AG09319 (cell line): Measurements from ENCODE around the genes ZCCHC7, ALDH1B1 and FAM240B.

DNA sequence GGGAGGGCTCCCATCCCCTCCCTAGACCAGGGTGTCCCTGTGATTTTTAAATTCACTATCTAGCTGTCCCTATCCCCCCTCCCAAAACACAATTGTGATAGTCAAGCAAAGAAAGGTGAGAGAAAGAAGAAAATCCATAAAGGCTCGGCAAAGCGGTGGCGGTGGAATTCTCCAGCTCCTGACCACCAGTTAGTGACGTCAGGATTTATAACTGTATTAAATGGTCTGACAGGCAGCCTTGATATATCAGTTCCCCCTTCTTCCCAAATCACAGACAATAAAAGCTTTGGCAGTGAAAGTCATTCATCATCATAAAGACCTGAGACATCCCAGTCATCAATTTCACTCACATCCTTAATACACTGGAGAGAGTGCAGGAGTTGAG is 132.1 kb downstream of the PAX5 start:
- RRBS: no CpG with 5 or more reads among the region's 4 CpGs

- RRBS: 6% methylated on average over 13 of the region's 57 CpGs
Measured at GRCh38 chr9:37002466-37002985, 31.5 kb downstream of the PAX5 start.

GRCh38 chr9:37029206-37029564 is 4.9 kb downstream of the PAX5 start:
- RRBS: 7% methylated on average over 6 of the region's 18 CpGs

DNA sequence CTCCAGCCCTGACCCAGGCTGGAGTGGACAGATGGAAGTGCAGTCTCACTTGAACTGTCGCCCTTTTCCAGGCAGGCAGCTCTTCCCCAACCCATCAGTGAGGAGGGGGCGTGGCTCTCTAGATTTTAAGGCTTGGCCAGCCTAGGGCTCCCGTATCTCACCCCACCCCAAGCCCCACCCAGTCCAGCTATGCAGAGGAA is 2.2 kb downstream of the PAX5 start:
- RRBS: no CpG with 5 or more reads among the region's 3 CpGs

- RRBS: 2% methylated on average over 7 of the region's 81 CpGs
Measured at GRCh38 chr9:37079640-37080900, 40.3 kb upstream of the ZCCHC7 start.

- RRBS: under 1% methylated on average over 15 of the region's 83 CpGs
Measured at GRCh38 chr9:37120220-37121370, at the start of gene ZCCHC7. Gene ZCCHC7, plus strand, starts transcription at chr9:37120574.

DNA sequence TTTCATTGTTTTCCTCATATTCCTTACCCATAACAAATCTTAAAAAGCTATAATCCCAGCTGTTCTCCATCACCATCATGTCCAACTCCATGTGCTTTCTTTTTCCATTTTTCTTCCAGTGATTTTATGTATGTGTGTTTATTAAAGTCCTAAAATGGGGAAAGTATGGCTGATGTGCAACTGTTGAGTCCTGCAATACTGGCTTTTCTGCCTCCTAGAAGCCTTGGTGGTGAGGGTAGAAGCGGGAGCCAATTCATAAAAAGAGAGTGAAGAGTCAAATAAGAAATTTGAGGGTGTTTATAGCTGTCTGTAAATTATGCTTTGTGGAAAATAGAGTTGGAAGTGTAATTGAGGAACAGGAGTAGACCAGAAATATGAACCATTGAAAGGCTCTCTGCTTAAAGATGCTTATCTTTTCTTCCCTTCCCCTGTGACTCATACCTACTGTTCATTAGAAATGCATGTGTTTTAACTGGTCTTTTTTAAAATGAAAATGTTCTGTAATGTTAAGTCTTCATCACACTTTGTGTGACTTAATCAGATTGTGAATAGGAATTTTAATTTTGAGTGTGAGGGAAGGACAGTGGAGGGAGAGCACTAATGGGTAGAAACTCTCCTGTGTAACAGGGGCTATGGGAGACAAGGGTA is 80.2 kb downstream of the ZCCHC7 start:
- RRBS: no CpG with 5 or more reads among the region's 1 CpG

DNA sequence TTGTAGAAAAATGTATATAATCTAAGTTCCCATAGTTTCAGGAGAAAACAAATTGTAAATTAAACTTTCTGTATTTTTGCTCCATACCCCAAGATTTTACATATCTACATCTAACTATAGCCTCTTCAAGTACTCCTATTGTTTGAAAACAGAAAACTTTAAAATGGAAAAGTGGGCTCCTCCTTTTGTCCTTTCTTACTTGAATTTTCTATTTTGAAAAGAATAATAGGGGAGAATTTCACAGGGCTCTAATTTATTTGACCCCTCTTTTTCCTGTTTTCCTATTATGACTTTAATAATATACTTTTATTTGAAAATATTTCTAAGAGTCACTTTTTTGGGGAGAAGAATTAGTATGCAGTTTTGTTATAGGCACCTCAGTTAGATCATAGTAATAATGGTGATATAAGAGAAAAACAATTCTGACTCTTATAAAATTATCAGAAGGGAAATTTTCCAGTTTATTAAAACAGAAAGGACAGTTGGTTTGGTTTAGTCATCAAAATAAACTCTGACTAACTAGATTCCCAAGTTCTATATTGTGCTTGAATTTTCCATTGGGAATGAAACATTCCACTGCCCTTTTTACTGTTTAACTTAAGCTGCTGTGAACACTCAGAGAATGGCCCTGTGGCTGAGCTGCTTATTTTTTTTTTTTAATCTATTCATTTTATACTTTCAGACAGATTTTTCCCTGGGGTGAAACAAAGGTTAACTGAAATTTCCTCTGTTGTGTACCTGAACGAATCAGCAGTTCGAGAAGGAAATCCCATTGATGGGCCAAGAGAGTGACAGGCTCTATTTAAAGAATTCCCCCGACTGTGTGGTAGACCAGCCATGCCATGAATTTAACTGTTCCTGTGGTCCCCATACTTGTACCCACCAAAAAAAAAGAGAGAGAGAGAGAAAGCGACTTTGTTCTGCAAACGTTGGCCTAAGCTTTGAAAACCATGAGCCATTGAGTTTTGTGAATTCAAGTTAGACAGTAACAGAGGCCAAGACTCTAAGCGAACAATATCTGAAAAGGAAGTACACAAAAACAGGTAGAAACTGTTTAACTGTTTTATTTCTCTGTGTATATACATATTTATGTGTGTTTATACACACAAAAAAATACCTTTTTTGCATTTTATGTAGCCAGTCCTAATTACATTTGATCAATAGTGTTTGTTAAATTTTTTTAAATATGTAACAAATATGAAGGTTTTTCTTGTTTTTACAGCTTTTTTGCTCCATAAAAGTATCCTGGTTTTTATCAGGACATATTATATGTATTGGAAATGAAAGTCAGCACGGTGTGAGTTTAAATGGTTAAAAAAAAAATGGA is 138.7 kb upstream of the GRHPR start:
- RRBS: no CpG with 5 or more reads among the region's 7 CpGs

DNA sequence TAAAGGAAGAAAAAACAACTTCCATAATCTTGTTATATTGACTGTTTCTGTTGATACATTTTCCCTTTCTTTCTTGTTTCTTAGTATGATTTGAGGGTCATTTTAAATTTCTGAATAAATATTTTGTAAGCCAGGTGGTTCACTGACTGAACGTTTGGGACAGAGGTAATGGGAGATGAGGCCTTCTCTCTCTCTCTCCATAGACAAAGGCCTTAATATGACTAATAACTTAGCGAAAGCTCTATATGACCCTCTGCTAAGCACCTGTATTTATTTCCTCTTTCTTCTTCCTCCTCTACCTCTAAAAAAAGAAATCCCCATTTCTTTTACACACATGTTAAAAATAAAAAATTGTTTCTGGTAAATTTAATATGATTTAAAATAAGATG is 128.9 kb upstream of the GRHPR start:
- RRBS: no CpG with 5 or more reads among the region's 2 CpGs

- RRBS: no CpG with 5 or more reads among the region's 8 CpGs
Measured at GRCh38 chr9:37424117-37424510, 1.6 kb downstream of the GRHPR start.

GRCh38 chr9:37902632-37903090 is 1.3 kb downstream of the SLC25A51 start:
- RRBS: no CpG with 5 or more reads among the region's 4 CpGs

- RRBS: no CpG with 5 or more reads among the region's 4 CpGs
Measured at GRCh38 chr9:37927875-37928300, 24.0 kb upstream of the SLC25A51 start.

- RRBS: no CpG with 5 or more reads among the region's 8 CpGs
Measured at GRCh38 chr9:38023625-38024266, 45.3 kb downstream of the SHB start.

DNA sequence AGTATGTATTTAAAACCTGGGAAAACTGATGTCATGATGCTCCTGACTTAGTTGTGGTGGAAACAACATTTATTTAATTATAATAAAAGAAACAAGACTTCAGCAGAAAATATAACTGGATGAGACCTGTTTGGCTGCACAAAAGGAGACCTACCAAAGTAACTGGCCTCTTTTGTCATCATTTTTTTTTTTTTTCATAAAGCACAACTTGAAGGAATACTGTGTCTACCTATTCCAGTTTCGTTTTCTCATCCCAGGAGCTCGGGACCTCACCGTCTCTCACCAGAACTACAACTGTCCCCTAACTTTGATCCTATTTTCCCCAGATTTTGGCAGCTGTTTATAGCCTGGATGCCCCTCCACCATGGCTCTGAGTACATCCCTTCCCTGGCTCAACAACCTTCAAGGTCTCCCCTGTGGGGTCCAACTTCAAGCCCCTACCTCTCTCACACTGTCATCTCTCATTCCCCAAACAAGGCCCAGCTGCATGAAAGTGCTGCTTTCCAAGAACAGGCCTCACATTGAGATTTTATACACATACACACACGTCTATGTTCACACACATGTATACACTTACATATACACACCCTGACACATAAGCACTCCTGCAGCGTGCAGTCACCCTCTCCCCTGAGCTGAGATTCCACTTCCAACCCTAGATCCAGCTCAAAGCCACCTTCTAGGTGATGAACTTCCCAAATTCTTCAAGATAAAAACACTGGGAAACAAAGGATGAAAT is 4.9 kb downstream of the SHB start:
- RRBS: no CpG with 5 or more reads among the region's 5 CpGs

DNA sequence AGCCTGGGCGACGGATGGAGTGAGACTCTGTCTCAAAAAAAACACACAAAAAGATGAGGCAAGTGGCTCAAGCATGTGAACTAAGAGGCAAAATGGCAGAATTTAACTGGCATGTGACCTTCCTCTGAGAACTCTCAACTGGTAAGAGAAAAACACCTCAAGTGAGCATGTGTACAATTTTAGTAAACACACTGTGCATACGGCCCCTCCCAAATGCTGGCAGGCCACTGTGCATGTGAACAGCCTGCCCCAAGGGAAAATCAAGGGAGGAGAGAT is 126.5 kb upstream of the SHB start:
- RRBS: no CpG with 5 or more reads among the region's 3 CpGs

DNA sequence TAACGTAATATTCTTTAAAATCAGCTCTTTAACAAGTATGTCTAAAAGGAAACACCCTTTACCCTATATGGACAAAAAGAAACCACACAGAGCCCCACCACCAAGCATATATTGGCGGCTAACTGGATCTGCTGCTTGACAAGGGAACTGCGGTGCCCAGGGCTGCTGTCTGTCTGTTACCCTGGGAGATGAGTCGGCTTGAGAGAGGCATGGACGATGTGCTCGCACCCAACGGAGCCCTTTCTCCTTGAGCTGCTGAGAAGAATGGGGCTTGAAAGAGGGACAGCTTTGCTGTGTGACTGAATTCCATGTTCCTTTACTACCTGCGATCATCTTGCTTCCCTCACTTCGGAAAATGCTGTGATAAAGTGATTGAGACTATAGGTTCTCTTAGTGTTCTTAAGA is 158.7 kb upstream of the SHB start:
- RRBS: no CpG with 5 or more reads among the region's 9 CpGs

- RRBS: 1% methylated on average over 14 of the region's 66 CpGs
Measured at GRCh38 chr9:38392196-38393319, at the start of gene ALDH1B1. Gene ALDH1B1, plus strand, starts transcription at chr9:38392702.

- RRBS: 4% methylated on average over 4 of the region's 73 CpGs
Measured at GRCh38 chr9:38621839-38622916, 1.8 kb upstream of the ANKRD18A start.

DNA sequence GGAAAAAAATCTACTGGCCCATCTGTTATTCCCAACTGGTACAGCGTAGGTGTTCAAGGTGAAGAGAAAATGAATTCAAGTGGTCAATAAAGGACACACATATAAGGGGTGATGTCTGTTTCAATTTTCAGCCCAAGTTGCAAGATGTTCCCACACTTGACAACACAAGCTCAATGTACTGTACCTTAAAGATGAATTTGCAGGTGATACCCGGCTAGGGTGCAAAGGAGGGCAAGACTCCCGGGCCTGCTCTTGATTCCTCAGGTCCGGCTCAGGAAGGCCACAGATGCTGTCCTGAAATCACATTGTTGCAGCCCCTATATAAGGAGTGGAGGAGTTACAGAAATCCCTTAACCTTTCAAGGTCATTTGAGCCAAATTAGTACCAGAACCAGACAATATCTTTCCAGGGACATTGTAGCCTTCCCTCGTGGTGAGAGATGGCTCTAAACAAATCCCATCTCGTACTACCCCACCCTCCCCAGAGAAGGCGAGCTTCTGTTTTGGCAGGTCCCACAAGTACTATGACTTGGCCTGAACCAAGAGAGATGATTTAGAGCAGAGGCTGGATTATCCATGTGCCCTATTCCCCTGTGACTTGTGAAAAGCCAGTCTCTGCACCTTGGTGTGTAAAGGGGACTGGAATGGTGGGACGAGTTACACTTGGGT is at the start of gene FAM240B:
Gene FAM240B (minus strand): TSS at position 296 of the 668 bp plus-strand sequence.
- RRBS: no CpG with 5 or more reads among the region's 8 CpGs